Epithelial cell of alveolus of lung (primary cell): ENCODE measurements around a stretch of chr1.

GRCh38 chr1:164320800-164321186 is 238.2 kb upstream of the PBX1 start:
- RAMPAGE, long total RNA = no peak
- RRBS = 7% methylated on average over 4 of the region's 13 CpGs

- RAMPAGE, long total RNA = no peak
- RRBS = no CpG with 5 or more reads among the region's 5 CpGs
Measured at GRCh38 chr1:164557164-164557692, 1.8 kb upstream of the PBX1 start.

- RAMPAGE, long total RNA = no peak
- RRBS = no CpG with 5 or more reads among the region's 21 CpGs
Measured at GRCh38 chr1:164588507-164589731, 29.9 kb downstream of the PBX1 start.

DNA sequence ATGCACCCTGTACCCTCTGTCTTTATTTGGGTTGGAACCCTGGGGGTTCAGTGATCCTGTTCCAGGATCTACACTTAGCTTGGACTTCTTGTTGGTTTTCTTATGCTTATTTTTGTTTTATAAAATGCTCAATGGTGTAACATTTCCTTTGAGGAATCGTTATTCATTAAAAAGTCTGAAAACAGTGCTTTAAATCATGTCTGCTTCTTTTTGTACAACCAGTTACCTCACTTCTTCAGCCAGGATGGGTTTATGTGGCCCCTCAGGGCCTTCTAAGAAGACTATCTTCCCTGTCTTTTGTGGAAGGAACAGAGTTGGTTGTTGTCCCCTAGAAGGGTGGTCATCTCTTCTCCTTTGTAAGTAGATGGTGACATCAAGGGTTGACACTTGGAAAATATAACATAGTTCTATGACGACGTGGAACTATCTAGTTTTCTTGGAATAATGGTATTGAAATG is 38.1 kb downstream of the PBX1 start:
- RAMPAGE, long total RNA = no peak
- RRBS = no CpG with 5 or more reads among the region's 3 CpGs

GRCh38 chr1:164630285-164631163 is 71.5 kb downstream of the PBX1 start:
- RAMPAGE, long total RNA = no peak
- RRBS = no CpG with 5 or more reads among the region's 3 CpGs

DNA sequence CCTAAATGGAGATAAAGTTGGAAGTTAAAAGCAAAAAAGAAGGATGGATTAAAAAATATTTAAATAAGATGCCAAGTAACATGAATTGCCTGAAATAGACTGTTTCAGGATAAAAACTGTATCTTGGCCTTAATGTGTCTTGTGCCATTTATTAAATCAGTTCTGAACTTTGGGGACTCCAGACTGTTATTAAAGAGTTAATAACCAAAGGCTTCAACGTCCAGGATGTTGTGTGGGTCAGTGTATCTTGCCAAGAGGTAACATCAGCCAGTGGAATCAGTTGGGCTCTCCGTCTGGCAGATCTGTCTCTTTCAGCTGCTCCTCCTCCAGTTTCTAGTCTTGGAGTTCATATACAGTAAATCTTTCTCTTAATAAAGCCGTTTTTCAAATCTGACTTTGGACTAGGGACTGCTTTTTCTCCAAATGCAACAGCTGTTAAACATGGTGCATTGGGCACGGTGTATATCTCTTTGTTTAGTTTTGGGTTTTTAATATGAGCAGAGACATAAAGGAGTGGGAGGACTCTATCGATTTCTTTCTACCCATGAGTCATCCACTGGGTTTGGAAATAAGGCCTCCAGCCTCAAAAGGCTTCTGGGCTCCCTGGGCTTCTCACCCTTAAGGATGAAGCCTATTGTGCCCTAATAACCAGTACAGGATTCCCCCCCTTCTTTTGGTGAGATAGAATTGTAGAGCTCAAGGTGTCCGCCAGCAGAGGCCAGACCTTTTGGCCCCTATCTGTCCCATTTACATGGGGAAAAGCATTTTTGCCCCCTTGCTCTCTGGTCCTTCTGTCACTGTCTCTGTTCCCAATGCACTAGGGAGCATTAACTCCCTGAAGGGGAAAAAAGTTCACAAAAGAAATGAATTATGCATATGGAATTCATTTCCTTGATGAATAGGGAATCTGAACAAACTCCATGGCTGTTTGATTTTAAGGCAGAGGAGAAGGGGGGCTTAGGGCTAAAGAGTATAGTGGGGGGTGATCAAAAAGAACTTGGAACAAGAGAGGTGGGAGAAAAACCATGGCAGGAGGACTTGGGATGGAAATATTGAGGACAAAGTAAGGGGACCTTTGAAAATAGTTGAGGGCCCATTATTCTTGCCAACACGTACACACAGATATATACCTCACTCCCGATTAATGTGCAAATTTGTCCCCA is 86.0 kb downstream of the PBX1 start:
- RAMPAGE, long total RNA = no peak
- RRBS = no CpG with 5 or more reads among the region's 8 CpGs

GRCh38 chr1:164647241-164647688 is 88.3 kb downstream of the PBX1 start:
- RAMPAGE, long total RNA = no peak
- RRBS = no CpG with 5 or more reads among the region's 6 CpGs

DNA sequence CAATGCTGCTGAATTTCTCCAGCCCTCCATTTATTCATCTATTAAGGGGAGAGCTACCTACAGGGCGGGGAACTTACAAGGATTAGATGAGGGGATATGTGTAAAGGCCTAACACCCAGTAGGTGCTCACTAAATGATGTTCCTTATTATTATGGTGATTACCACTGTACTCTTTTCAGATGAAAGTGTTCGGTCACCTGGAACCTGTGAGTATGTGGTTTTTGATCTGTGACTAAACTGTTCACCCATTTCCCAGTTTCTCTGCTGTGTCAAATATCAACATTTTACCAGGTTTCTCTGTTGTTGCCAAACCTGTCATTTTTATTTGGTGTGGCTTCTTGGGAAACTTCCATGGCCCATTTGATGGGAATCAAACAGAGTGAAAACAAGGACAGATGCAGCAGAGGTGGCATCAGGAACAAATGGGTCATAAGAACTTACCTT is 127.1 kb downstream of the PBX1 start:
- RAMPAGE, long total RNA = no peak
- RRBS = no CpG with 5 or more reads among the region's 2 CpGs

DNA sequence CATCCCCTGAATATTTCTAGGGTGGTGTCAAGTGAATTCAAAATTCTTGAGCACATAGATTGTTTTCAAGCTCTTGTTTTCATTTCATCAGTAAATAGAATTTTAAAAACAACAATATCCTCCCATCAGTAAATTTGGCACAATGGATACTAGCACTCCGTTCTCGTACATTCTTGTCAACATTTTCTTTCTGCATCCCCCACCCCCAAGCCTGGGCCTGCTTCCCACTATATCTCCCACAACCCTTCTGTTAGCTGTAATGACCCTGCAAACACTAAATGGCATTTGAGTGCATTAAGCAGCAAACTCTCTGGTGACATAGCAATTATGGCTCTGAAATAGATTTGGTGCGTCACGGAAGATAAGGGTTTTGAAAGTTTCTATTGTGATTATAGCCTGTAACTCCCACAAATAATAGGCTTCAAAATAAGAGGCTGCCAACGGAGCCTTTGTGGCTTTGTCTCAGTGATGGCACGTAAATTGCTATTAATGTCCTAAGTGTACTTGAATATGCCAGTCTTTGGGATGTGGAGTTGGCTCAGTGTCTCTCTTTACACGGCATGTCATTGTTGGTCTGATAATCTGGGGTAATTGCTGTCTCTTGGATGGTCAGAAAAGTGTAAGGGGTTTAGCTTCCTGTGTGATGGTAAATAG is 277.6 kb downstream of the PBX1 start:
- RAMPAGE, long total RNA = no peak
- RRBS = no CpG with 5 or more reads among the region's 7 CpGs

DNA sequence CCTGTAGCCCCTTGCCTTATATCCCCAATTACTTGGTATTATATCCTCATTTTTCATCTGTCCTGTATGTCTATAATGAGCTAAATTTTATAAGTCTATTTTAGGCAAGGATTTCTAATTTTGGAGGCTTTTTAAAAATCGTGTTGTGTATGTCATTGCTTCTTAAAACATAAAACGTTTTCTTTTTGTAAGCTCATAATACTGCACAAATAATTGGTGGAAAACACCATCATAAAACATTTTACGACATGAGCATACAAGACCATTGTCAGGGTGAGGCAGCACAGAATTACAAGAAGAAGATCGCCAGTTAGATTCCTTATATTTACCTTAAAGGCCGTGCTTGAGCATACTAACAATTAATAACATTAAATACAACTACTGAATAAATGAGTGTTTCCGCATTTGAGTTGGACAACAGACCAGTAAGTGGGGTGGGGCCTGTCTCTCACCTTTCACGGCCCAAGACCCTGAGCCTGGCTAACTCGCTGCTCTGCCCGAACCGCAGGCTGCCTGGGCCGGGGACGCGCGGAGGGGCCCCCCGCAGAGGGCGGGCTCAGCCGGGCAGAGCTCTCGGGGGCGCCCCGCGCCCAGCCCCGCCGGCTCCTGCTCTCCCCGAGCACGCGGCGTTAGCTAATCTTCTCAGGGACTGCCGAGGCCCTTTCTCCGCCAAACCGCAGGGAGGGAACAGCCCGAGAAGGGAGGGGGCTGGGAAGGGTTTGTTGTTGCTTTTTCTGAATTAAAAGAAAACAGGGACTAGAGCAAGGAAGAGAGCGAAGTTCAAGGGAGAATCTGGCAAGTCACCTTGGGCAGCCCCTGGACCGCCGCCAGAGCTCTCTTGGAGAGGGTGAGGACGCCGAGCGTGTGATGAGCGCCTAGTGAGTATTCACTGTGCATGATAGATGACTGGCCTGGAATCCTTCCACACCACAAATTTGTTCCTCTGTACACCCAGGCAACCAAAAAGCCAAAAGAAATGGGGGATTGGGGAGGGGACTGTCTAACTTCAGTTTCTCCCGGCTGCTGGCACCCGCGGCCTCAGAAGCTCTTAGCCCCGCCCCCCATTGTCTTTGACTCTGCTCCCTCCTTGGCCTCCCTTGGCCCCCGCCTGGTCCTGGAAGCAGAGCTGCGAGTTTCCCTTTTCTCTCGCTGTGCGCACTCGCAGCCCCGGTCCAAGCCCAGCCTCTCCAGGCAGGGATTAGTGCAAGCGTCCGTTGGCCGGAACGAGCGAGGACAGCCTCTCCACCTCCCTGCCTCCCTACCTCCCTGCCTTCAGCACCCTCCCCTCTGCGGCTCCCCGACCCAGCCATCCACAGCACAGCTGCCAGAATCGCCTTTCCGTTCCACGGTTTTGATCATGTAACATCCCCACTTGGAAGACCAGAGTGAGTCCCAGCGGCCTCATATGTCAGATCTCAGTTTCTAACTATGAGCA is 19.6 kb upstream of the LMX1A start:
- RAMPAGE, long total RNA = no peak
- RRBS = 2% methylated on average over 17 of the region's 59 CpGs

GRCh38 chr1:165467523-165468545 is 22.9 kb upstream of the RXRG start:
- RAMPAGE, long total RNA = no peak
- RRBS = no CpG with 5 or more reads among the region's 15 CpGs

GRCh38 chr1:165631341-165632434 is 654 bp downstream of the MGST3 start:
- RAMPAGE, long total RNA = no peak
- RRBS = no CpG with 5 or more reads among the region's 36 CpGs

- RAMPAGE, long total RNA = no peak
- RRBS = no CpG with 5 or more reads among the region's 4 CpGs
Measured at GRCh38 chr1:165645984-165646405, 15.0 kb downstream of the MGST3 start.

DNA sequence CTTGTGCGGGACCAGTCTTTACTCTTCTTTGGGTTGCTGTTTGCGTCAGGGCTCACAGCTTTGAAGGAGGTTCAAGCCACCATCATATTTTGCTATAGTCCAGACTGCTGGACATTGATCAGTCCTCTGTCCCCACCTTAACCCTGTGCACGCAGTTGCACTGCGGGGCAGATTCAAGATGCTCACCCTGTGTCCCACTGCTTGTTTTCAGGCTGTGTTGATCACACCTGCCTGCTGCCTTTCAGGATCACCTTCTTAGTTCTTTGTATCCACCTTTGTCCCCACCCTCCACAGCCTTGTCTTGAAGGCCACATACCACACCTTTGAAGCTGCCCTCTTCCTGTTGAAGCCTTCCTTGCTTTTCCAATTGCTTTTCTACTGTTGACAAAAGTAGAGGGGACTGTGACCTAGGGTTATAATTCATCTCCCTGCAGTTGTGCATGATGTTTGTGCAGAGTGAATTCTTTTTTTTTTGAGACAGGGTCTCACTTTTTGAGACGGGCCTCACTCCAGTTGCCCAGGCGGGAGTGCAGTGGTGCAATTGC is 32.6 kb downstream of the UCK2 start:
- RAMPAGE, long total RNA = no peak
- RRBS = no CpG with 5 or more reads among the region's 6 CpGs

DNA sequence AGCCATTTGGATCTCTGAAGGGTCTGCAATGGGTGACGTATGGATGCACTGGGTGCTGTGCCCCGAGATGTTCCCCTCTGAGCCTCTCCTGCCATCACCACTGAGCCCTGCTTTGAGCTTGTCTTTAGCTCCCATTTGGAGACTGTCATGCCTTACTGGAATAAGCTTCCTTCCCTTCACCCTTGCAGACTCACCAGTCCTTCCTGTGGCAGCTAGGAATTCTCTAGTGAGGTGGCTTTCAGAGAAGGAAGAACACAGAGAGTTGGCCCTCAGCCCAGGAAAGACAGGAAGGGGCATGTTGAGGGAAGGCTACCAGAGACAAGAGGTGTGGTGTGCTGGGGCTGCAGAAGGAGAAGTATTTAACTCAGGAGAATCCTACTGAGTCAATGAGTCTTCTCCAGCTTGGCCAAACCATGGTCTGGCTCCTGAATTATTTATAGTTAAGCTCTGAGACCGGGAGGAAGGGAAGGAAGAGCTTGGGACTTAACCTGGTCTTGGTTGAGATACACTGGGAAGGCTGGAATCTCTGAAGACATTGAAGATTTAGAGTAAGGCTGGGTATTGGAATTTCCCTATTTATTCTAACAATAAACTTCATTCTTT is 76.3 kb downstream of the UCK2 start:
- RAMPAGE, long total RNA = no peak
- RRBS = no CpG with 5 or more reads among the region's 3 CpGs

- RAMPAGE, long total RNA = no peak
- RRBS = no CpG with 5 or more reads among the region's 2 CpGs
Measured at GRCh38 chr1:166984866-166985449, 4.1 kb upstream of the MAEL start.

DNA sequence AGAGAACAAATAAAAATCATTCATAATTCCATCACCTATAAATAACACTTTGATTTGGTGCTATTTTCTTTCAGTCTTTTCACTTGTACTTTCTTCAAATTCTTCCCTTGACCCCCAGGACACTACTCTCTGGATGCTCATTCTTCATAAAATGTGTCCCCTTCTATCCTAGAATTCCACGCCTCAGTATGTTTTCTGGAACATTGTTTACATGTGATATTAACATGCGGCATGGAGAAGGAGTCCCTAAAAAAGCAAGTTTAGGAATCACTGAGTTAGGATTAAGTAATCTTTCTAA is 31.7 kb downstream of the GPA33 start:
- RAMPAGE, long total RNA = no peak
- RRBS = no CpG with 5 or more reads among the region's 2 CpGs

DNA sequence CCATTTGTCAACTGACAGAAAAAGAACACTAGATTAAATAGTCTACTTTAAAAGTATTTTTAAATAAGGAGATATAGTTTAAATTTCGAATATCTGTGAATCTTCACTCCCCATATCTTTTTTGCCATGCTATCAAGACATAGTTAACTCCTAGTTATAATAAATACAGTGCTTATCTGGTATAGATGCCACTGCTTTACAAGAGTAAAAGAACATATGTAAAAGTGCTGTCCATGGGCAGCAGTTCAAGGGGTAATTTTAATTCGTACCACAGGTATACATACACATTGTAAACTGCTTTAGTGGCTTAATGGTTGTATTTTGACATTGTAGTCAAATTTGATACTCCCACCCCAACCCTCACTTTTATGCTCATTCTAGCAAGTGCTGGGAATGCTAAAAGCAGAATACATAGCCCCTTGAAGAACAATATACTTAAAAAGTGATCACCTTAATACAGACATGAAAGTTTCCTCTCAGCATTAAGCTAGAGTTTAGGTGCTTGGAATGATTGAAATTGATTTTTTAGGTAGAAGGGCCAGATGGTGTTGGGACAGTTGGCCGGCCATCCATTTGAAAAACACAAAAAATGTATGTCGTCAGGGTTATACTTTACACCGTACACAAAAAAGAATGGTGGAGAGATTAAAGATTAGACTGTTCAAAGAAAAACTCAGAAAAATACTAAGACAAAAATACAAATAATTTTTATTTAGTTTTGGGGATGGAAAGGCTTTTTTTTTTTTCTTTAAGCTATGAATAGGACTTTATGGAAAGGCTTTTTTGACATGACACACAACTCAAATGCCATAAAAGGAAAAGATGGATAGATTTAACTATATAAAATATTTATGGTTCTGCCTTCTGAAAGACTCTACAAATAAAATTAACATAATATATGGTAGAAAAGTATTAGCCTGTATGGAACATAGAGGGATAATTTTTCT is 18.8 kb downstream of the POU2F1 start:
- RAMPAGE, long total RNA = no peak
- RRBS = no CpG with 5 or more reads among the region's 5 CpGs

DNA sequence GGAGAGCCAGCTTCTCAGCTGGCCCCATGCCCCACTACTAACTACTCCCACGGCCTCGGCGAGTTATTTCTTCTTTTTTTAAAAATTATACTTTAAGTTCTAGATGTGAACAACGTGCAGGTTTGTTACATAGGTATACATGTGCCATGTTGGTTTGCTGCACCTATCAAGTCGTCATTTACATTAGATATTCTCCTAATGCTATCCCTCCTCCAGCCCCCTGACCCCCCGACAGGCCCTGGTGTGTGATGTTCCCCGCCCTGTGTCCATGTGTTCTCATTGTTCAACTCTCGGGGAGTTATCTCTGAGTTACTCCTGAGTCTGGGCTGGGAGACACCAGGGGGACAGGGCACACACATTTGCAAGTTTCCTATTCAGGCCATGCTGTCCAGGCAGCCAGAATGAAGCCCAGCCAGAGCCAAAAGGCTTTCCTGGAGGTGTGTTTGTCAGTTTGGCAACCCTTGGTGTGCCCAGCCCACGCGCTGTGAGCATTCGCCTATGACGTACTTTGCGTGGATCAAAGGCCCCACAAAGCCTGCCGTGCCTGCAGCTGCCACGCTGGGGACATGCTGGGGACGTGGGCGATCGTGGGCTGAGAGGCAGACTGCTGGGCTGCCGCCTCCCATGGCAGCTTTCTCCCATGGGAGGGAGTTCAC is 57.7 kb downstream of the CD247 start:
- RAMPAGE, long total RNA = no peak
- RRBS = no CpG with 5 or more reads among the region's 19 CpGs

- RAMPAGE, long total RNA = no peak
- RRBS = 80% methylated on average over 4 of the region's 8 CpGs
Measured at GRCh38 chr1:167629101-167629372, 995 bp upstream of the RCSD1 start.